ENCODE results near the gene KIAA1755.

- PRO-cap, 2 experiments: no peak in any of the 2 experiments
These were observed 38.7 kb downstream of the TTI1 start for GRCh38 chr20:37994370-37995055.

- PRO-cap, 2 experiments: no peak in any of the 2 experiments
These were observed 39.8 kb downstream of the RPRD1B start for GRCh38 chr20:38073067-38074114.

- PRO-cap, 2 experiments: no peak in any of the 2 experiments
These were observed 62.1 kb downstream of the RPRD1B start for GRCh38 chr20:38095713-38095986.

DNA sequence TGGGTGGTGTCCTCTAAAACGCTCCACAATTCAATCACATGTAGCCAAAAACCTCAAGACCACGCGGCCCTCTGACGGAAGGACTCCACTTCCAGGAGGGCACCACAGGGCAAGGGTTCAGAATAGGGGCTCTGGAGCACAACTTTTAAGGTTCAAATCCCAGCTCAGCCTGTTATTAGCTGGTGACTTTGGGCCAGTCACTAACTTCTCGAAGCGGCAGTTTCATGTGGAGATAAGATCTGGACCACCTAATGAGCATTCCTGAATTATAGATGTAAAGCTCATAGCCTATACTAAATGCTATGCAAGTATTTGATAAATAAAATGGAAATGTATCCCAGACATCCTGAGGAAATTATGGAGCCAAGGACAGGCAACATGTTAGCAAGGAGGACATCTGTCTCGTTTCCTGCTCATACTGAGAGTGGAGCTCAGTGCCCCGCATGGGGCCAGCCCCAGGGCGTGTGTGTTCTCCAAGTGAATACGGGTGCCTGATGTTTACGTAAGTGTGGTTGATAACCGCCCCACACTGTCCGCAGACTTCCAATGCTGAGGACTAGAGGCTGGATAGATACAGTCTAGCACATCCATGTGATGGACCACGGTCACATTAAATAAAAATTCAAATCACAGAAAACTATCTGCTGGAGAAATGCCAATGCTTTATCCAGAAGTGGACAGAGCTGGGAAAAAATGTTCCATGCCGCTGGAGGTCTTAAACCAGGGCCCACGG lies 25.2 kb downstream of the TGM2 start:
- PRO-cap, 2 experiments: no peak in any of the 2 experiments

- PRO-cap, 2 experiments: no peak in any of the 2 experiments
These were observed 18.4 kb downstream of the TGM2 start for GRCh38 chr20:38146671-38146999.

DNA sequence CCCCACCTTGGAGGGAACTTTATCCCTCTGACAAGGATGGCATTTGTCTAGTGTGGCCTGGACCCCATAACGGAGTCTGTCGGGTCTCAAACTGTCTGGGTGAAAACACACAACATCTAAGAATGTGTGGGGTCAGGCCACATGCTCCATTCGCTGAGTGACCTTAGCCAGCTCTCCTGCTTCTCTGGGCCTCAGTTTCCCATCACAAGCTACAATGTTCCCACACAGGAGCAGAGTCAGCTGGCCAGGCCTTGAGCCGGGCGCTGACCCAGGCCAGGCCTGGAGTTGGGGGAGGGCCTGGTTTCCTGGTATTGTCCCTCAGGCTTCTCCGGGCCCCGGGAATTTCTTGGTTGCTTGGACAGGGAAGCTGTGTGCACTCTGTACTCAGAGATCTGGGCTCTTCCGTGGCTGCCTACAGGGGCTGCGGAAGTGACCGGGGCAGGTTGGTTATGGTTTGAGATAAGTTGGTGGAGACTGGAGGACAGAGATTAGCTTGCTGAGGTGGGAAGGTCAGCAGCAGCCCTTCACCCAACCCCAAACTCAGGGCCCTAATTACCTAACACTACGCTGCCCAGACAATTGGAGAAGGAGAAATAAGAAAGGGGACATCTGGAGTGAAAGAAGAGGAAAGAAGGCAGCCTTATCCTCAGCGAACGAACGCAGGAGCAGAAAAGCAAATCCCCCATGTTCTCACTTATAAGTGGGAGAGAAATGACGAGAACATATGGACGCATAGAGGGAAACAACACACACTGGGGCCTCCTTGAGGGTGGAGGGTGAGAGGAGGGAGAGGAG lies 6.3 kb downstream of the TGM2 start:
- PRO-cap, 2 experiments: no peak in any of the 2 experiments

- PRO-cap, 2 experiments: peak in 1 of 2 experiments; most common plus-strand start chr20:38260718 (in 1); most common minus-strand start chr20:38260733 (in 1)
These were observed at the start of gene KIAA1755 for GRCh38 chr20:38260427-38261199. KIAA1755 (minus strand) TSS chr20:38260735.

- PRO-cap, 2 experiments: no peak in any of the 2 experiments
These were observed 10.6 kb upstream of the BPI start for GRCh38 chr20:38293326-38293883.

- PRO-cap, 2 experiments: peak in 1 of 2 experiments; most common plus-strand start chr20:38446675 (in 1)
These were observed 26.0 kb upstream of the RALGAPB start for GRCh38 chr20:38446376-38447336.

DNA sequence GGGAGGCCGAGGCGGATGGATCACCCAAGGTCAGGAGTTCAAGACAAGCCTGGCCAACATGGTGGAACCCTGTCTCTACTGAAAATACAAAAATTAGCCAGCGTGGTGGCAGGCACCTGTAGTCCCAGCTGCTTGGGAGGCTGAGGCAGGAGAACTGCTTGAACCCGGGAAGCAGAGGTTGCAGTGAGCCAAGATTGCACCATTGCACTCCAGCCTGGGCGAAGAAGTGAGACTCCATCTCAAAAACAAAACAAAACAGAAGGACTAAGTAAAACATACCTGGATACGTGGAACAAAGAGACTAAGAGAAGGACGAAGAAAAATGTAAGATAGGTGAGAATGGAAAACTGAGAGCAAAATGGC lies 21.6 kb upstream of the ADIG start:
- PRO-cap, 2 experiments: no peak in any of the 2 experiments

DNA sequence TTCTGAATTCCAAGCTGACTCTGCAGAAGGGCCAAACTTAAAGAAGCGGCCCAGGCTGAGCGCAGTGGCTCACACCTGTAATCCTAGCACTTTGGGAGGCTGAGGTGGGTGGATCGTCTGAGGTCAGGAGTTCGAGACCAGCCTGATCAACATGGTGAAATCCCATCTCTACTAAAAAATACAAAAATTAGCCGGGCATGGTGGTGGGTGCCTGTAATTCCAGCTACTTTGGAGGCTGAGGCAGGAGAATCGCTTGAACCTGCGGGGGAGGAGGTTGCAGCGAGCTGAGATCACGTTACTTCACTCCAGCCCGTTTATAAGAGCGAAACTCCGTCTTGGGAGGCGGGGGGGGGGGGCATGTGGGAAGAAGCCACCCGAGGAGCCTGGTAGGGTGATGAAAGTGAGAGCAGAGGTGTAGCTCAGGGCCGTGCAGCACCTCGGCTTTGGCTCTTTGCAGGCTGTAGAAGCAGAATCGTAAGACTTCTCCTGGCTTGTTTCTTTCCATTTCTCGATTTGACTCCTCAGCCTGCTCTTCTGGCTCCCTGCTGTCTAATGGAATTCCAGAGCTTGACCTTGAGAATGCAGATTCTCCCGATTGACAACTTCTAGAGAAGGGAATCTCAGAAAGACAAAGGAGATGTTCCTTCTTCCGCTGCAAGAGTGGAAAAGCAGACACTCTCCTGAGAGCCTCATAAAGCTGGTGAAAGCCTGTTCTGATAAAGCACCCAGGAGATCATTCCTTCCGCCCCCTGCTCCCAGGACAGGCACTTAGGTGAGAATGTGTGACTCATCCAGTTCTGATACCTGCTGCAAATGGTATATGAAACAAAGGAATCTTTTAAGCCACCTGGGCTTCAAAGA lies 26.1 kb upstream of the PPP1R16B start:
- PRO-cap, 2 experiments: no peak in any of the 2 experiments

GRCh38 chr20:38859097-38859461 lies 53.6 kb downstream of the PPP1R16B start:
- PRO-cap, 2 experiments: no peak in any of the 2 experiments

DNA sequence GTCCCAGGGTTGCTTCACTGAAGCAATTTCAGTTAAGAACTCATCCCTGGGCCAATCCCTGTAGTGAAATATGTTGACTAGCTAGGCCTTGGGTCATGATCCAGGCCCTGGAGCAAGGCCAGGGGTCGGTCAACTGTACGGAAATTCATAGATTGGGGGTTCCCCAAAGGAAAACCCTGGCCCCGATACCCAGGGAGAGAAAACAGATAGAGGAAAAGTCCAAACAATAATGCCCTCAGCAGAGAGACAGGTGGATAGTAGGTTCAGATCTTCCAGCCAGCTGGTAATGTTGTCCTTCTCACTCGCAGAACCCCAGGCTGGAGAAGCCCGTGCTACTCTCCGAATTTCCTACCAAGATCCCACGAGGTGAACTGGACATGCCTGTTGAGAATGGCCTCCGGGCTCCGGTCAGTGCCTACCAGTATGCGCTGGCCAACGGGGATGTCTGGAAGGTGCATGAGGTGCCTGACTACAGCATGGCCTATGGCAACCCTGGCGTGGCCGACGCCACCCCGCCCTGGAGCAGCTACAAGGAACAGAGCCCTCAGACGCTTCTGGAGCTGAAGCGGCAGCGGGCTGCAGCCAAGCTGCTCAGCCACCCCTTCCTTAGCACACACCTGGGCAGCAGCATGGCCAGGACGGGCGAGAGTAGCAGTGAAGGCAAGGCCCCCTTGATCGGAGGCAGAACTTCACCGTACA lies 8.2 kb upstream of the FAM83D start:
- PRO-cap, 2 experiments: no peak in any of the 2 experiments

DNA sequence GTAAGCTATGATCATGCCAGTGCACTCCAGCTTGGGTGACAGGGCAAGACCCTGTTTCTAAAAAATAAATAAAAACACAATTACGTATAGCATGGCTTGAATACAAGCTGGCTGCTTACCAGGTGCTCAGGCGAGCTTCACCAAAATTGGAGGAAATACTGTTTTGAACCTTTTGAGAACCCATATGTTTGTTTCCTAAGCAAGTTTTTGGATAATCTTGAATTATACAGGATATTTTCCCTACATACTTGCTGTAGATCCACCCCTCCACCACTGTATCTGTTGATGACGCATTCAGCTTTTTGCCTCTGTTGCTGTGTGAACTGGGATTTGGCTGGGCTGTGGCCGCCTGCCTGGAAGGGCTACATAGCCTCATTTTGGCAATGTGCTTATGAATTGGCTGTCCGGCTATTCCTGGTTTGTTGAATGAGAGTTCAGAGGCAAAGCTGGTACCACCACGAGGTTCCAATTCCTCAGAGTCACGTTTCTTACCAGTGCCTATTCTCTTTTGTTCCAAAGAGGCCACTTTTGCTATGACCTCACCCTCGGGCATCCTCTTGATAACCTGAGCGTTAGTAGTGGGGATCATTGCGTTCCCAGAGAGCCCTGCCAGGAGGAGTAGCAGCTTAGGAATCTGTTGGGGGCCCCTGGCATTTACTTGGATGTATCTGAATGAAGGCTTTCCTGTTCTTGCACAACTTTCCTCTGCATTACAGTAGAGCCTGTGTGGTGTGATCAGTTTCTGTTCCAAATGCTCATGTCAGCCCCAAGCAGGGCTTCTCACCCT lies 6.3 kb downstream of the FAM83D start:
- PRO-cap, 2 experiments: no peak in any of the 2 experiments

DNA sequence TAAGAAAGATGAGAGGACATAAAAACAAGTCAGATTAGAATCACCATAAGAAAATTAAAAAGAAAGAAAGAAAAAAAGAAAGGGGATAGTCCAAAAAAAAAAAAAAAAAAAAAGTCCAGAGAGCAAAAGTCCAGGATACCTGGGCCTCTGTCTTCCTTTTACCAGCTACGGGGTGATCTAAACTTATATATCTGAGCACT lies 795.2 kb downstream of the DHX35 start:
- PRO-cap, 2 experiments: no peak in any of the 2 experiments

GRCh38 chr20:39890547-39891109 lies 798.4 kb downstream of the MAFB start:
- PRO-cap, 2 experiments: no peak in any of the 2 experiments

DNA sequence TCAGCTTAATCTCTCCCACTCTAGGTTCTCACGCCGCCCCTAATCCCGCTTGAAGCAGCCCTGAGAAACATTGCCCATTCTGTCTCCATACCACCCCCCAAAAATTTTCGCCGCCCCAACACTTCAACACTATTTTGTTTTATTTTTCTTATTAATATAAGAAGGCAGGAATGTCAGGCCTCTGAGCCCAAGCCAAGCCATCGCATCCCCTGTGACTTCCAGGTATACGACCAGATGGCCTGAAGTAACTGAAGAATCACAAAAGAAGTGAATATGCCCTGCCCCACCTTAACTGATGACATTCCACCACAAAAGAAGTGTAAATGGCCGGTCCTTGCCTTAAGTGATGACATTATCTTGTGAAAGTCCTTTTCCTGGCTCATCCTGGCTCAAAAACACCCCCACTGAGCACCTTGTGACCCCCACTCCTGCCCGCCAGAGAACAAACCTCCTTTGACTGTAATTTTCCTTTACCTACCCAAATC lies 414.9 kb downstream of the MAFB start:
- PRO-cap, 2 experiments: no peak in any of the 2 experiments

DNA sequence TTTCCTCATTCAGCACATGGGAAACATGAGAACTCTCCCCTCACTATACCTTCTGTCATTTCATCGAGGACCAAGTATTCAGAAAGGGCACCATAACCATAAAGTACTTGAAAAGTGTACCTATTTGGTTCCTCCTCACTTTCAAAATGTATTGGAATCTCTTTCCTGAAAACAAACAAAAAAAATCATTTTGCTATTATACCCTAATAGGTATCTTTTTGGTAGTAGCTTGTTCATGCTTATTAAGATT lies 274.2 kb downstream of the MAFB start:
- PRO-cap, 2 experiments: no peak in any of the 2 experiments

GRCh38 chr20:40685448-40685869 lies 3.6 kb downstream of the MAFB start:
- PRO-cap, 2 experiments: no peak in any of the 2 experiments

DNA sequence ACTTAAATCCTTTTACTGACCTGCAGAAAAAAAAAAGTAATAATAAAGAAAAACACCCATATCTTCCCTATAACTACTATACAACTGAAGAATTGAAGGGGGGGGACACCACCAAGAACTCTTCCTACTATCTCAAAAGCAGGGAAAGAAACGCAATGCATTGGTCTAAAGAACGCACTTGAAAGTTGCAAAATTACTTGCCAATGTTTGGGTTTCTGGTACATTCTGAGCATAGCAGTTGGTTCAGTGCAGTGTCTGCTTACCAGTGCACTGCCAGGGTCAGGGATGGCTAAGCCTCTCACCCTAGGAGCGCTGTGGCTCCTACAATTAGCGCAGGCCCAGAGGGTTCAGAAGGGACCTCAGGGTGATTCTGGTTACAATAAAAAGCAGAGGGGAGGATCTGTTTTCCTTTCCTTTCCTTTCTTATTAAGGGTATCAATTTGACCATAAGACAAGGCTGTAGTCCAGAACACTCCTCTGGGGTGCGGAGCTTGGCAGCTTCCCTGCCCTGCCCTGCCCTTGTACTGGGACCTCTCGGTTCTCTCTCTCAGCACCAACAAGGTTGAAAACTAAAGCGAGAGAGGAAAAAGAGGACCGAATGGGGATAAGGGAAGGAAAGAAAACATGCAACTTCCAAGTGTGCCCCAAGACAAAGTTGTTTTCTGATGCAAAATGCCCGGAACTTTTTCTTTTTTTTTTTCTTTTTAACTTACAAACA lies 2.6 kb downstream of the MAFB start:
- PRO-cap, 2 experiments: peak in 1 of 2 experiments; most common plus-strand start position 270 of the sequence (in 1)

Data from cerebral cortex (tissue), 2 donors.